Neural cell (in vitro differentiated cells): ENCODE results near the gene NUAK2.

DNA sequence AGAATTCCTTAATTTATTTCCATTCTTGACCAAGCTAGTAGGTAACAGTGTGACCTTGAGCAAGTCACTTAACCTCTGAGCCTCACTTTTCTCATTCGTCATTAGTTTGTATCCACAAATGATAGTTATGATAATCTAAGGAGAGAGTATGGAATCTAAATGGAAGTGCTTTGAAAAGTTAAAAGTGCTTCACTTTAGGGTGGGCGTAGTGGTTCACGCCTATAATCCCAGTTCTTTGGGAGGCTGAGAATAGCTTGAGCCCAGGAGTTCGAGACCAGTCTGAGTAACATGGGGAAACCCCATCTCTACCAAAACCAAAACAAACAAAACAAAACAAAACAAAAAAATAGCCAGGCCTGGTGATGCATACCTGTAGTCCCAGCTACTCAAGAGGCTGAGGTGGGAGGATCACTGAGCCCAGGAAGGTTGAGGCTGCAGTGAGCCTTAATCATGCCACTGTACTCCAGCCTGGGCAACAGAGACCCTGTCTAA lies 22.7 kb downstream of the ATP2B4 start:
- RAMPAGE, long total RNA: no peak

GRCh38 chr1:203661599-203662008 lies 35.0 kb downstream of the ATP2B4 start:
- RAMPAGE, long total RNA: no peak

GRCh38 chr1:203667340-203668240 lies 41.0 kb downstream of the ATP2B4 start:
- RAMPAGE, long total RNA: no peak

DNA sequence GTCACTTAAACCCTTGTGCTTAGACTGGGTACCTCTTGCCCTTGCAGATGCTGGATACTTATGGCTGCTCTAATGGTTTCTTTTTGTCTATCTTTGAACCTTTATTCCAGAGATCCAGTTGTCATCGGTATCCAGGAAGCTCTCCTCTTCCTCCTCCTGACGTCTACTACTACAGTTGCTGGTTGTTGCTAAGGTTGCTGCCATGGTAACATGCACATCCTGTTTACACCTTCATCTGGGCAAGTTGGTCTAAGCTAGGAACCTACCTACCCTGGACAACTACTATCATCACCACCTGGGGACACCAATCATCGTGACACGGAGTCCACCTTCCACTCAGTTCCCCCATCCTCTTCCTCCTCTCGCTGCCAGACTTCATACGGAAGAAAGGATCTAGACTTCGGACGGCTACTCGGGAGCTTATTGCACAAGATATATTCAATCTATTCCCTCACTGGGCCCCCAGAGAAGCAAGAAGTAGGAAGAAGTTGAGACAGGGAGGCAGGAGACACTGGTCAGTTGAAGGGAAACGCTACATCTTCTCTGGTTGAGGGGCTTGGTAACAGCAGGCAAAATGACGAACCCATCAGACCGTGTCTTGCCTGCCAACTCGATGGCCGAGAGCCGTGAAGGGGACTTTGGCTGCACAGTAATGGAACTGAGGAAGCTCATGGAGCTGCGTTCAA lies 56.1 kb downstream of the ATP2B4 start:
- RAMPAGE, long total RNA: no peak

DNA sequence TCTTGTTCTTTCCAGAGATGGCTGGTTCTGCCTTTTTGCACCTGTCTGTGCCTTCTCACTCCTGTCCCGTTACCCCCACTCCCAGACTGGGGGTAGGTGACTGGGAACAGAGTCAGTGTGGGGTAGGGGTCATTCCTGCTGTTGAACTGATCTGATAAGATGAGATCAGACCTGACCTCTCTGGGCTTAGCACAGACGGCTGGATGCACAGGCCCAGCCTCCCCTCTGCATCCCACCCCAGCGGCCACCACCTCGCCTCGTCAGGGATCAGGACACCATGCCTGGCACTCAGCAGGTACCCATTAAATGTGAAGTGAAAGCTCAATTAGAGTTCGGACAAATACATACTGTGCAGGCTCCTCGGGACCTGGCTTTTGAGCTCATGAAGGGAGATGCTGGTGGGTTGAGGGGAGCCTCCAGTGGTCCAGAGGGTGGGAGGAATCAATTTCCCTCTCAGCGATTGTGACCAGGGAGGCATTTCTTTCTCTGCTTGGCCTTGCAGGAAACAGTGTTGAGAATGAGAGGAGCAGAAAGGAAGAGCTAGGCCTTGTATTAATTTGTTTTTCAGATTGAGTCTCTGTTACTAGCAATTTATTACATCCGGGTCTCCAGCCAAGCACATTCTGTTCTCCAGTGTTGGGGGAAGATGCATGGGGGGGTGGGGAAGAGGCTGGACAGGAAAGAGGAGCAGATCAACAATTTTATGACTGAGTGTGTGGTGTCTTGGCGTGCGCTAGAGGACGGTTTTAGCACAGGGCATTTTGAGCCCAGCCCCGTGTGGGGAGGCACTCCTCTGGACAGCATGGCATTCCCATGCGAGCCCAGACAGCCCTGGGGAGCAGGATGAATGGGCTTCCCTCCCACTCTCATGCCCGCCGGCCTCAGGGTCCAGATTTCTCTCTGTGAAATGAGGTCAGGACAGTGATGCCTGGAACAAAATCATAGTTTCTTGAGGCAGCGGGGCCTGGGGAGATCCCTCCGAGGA lies 15.9 kb downstream of the SOX13 start:
- RAMPAGE, long total RNA: no peak

DNA sequence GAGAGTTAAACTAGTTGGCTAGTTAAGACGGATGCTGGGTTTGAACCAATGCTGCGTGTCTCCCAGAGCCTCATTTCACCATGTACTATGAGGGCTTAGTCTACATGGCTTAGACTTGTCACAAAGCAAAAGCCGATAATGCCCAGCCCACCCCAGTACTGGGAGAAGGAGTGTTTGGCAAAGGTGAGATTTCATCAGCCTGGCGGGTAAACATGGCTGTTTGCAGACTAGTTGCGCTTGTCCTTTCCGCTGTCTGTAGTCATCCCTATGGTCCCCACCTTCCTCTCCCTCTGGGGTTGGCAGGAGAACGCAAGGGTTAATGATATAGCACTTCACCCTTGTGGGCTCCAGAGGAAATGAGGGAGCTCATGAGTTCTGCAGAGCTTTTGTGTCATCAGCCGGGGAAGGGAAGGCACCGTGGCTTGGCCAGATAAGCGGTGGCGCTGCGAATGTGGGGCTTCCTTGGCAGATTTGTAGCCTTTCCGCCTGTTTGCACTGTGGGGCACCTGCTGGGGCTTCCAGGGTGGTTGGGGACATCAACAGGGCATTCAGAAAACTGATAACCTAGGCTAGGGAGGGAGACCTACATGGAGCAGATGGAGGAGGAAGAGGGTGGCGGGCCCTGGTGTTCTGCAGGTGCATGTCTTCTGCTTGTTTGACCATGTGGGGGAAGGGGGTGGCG lies 29.3 kb downstream of the SOX13 start:
- RAMPAGE, long total RNA: no peak

- RAMPAGE, long total RNA: no peak
These were observed 35.7 kb downstream of the ETNK2 start for GRCh38 chr1:204116010-204116734.

DNA sequence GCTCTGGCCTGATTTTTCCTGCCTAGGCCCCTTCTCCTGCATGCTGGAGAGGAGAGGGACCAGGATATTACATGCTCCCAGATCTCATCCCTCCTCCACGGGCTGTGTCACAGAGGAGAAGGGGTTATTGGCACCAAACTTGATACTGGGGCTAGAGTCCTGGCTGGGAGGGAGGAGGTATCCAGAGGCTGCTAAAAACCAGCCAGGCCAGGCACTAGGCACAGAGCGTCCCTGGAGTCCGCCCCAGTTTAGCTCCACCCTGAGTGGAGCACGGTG lies 42.6 kb upstream of the GOLT1A start:
- RAMPAGE, long total RNA: no peak

GRCh38 chr1:204257144-204257797 lies 43.5 kb upstream of the GOLT1A start:
- RAMPAGE, long total RNA: no peak

DNA sequence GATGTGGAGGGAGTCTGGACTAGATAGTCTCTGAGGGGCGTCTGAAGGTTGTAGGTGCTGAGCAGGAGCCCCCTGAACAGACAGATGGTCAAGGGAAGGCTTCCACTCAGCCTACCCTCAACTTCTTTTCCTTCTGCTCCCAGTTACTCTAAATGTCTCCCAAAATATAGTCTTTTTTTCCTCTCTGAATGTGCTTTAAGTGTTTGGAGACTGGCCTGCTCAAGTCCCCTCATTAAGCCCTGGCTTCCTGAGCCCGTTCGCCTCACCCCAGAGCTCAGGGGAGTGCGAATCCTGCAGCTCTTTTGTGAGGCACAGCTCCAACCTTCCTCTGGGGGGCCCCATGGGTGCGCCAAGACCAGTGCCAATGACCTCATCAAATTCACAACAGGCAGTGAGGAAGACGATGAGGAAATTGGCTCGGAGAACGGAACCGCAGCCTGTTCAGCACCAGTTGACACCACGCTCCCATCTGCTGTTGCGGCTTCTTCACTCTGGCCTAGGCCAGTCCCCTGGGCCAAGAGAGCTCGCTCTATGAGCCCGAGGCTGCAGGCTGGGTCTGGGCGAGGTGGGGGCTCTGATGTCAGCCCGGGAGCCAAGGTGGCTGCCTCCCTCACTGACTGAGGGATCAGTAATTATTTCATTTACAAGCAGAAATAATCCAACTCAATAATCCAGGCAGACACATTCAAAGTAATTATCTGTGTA lies 2.3 kb downstream of the PLEKHA6 start:
- RAMPAGE, long total RNA: no peak

GRCh38 chr1:204377641-204378857 lies 18.3 kb upstream of the PLEKHA6 start:
- RAMPAGE, long total RNA: no peak

DNA sequence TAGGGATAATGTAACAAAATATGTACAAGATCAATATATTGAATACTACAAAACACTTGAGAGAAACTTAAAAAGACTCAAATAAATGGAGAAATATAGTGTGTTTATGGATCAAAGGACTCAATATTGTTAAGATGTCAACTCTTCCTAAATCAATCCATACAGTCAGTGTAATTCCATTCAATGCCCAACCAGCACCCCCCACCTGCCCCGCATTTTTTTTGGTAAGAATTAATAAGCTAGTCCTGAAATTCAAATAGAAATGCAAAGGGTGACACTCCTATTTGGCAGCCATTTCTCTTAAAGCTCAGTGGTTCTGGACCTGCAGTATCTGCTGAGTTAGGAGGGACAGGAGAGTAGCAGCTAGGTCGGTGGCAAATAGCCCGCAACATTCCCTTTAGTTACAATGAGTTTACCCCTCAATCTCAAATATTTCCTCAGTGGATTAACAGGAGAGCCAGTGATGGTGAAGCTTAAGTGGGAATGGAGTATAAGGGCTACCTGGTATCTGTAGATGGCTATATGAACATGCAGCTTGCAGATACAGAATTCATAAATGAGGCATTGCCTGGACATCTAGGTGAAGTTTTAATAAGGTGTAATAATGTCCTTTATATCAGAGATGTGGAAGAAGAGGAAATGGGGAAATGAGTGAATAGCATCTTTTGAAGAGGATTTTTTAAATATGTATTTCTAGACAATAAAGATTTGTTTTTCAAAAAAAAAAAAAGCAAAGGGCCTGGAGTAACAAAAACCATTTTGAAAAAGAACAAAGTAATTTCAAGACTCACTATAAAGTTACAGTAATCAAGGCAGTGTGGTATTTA lies 17.3 kb downstream of the PPP1R15B start:
- RAMPAGE, long total RNA: no peak

DNA sequence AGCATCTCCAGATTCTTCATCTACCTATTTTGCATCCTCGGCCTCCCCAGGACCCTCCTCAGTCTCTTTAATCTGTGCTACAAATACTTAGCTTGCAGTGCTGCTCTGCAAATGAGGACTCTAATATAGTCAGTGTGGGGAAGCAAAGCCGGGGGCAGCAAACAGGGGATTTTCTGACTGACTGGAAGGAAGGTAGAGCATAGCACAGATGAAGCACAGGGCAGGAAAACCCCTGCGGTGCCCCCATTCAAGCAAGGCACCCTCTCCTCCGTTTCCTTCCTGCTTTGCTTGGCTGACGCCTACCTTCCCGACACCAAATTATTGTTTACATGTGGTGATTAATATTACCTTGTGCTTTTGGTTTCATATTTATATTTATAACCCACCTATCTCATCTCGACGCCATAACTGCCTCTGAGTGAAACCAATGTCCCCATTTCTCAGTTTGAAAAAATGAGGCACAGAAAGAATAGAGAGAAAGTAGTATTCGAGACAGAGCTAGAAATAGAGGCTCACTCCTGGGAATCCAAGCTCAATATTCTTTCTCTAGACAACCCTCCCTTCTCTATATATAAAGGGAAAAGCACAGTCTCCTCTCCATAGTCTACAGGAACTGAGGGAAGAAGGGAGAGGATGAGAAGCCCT lies 41.4 kb downstream of the PIK3C2B start:
- RAMPAGE, long total RNA: no peak

GRCh38 chr1:204480439-204481542 lies 13.8 kb downstream of the PIK3C2B start:
- RAMPAGE, long total RNA: no peak

DNA sequence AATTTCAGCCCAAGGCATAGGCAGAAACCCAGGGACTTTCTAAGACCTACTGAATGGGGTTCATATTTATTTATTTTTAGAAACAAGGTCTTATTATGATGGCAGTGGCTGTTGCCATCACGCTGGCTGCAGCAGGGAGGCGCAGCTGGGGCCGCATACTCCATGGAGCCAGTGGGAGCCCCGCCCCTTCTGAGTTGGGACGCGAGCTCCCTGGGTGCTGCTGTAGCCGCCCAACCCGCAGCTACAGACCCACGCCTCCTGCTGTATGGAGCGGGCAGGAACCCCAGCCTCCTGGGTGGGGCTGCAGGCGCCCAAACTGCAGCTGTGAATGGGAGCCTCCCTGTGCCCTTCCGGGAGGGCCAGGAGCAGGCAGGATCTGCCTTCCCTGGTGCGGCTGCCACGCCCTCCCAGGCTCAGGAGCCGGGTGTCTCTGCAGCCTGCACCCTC lies 66.4 kb upstream of the LRRN2 start:
- RAMPAGE, long total RNA: no peak

GRCh38 chr1:204915607-204916492 lies 87.4 kb downstream of the NFASC start:
- RAMPAGE, long total RNA: no peak

DNA sequence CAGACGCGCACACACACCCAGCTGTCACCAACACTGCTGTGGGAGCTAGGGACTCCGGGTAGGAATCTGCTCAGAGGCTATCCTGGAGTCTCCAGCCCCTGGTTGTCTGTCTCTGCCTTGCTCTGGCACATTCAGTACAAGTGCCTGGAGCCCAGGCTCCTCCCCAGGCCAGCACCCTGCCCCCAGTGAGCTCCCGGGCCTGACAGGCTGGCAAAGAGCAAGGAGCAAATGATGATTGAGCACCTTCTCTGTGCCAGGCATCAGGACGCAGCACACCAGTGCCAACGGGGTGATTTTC lies 6.4 kb downstream of the CNTN2 start:
- RAMPAGE, long total RNA: no peak

DNA sequence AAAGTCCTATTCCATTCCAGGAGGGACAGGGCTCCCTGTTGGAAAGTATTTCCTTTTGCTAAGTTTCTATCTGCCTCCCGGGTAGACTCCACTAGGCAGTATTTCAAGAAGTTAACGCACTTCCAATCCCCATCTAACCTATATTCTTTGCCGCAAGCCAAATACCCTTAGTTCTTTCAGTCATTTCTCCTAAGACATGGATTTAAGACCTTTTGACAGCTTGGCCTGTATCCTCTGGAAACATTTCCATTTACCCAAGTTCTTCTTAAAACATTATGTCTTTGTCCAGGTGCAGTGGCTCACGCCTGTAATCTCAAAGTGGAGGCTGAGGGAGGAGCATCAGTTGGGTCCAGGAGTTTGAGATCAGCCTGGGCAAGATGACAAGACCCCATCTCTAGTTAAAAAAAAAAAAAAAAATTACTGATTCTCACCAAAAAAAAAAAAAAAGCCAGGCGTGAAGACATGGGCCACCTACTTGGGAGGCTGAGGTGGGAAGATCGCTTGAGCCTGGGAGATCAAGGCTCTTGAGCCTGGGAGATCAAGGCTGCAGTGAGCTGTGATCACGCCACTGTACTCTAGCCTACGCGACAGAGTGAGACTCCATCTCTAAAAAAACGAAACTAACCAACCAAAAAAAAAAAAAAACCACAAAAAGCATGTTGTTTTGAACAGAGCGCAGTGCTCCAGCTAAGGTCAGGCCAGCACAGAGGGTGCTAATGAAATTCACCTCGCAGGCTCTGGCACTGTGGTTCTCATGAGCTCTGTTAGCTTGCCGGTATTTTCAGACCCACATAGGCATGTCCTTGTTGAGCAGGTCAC lies 36.1 kb downstream of the NUAK2 start:
- RAMPAGE, long total RNA: no peak

- RAMPAGE, long total RNA: no peak
These were observed 5.4 kb downstream of the NUAK2 start for GRCh38 chr1:205316085-205316594.

DNA sequence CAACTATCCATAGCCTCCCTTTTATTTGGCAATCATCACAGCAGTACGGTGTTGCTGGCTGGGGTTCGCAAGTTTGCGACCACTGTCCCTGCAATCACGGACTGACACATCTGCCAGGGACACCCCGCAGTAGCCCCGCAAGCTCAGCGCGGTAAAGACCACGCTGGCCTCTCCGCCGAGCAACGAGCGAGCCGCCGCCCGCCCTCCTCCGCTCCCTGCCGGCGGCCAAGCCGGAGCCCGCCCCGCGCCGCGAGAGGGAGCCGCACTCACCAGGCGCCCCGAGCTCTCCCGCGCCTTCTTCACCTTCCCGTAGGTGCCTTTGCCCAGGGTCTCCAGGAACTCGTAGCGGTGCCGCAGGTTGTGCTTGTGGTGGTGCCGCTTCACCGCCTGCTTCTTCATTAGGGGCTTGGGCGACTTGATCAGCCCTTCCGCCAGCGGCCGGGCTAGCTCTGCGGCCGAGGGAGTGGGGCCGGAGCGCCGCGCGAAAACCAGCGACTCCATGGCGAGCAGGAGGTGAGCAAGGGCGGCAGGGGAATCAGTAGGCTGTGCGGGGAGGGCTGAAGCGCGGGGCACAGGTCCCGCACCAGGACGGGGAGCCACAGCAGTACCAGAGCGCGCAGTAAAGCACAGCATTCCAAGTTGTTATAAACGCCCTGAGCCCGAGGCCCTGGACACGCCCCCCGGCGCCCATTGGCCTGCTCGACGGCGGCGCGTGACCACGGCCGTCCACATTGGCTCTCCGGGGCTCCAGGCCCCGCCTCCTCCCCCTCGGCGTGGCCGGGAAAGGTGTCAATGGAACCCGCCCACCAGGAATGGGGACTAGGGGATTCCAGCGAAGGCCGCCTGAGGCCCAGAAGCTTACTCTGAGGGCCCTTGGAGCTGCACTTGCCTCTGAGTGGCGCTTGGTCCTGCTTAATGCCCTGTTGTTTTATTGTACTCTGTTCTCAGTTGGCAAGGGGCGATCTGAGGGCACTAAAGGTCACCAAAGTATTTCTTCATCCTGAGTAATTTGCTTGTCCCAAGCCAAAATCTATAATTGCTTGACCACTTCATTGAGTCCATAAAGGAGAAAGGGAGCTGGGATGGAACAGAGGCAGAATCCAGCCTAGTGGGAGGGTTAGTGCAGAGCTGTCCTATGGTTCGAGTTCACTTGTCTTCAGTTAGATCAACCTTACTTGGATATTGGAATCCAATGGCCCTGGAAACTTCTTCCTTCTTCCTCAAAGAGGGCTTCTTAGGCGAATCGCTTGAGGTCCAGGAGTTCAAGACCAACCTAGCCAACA lies at the start of gene NUAK2:
NUAK2 (minus strand) TSS at position 618 of the 1,283 bp plus-strand sequence.
- RAMPAGE, long total RNA: no peak